ENCODE data around the gene SV2C.

DNA sequence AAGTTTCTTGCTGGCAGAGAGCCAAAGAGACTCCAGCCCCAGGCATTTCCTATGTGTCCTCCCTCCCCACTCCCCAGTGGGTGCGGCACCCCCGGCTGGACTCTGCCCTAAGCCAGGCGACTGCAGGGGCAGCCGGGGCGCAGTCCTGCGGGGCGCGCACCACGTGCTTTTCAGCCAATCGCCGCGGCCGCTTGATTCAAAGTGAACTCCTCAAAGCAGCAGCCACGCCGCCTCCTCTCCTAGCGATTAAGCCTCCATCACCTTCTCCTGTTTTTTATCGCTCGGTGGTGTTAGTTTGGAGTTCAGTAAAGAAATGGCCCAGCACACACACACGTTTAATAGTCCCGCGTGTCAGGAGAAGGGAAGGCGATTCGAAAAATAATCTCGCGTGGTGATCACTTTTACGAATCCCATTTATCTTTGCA lies 805 bp upstream of the ENC1 start:
- RRBS: 3% methylated on average over 3 of the region's 26 CpGs

GRCh38 chr5:74641750-74642858 lies 1.6 kb upstream of the ENC1 start:
- RRBS: no CpG with 5 or more reads among the region's 33 CpGs

- RRBS: 2% methylated on average over 4 of the region's 10 CpGs
Measured at GRCh38 chr5:74766282-74766773, 589 bp downstream of the GFM2 start.

- RRBS: no CpG with 5 or more reads among the region's 7 CpGs
Measured at GRCh38 chr5:74781424-74781949, 14.4 kb downstream of the NSA2 start.

DNA sequence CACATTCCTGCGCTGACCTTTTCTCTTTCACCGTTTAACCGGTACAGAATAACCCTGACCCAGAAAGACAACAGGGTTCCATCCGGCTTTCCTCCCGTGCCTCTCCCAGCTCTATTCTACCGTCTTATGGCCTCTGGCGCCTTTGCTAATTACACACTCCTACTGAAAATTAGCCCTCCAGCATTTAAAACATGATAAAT lies 729 bp upstream of the FAM169A start:
- RRBS: 22% methylated on average over 3 of the region's 7 CpGs

DNA sequence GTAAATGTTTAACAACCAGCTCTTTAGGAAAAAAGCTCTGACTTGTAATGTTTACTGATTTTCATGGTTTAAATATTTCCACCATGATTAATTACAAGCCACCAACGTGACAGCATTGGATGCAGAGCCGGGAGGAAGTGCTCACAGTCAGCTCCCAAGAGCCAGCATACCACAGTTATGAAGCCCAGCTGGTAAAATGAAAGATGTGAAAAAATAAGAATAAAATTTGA lies 83.0 kb upstream of the FAM169A start:
- RRBS: no CpG with 5 or more reads among the region's 2 CpGs

DNA sequence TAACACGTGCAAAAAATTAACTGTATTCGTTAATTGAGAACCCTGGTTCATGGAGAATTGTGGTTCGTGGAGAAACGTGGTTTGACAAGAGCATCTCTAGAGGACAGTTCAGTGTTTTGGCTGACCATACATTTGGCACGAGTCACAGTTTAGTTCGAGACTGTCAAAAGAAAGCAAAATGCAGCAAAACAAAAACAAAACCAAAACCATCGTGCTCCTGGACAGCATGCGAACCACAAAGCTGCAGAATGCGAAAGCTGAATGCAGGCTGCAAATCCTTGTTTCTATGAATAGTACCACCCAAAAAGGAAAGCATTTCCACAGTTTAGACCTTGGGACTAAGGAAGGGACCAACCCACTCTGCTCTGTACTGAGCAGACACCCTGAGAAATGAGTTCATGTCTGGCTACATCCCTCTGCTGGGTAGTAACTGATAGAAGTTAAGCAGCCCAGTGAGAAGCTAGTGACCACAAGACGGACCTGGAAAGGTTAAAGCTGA lies 3.9 kb downstream of the GCNT4 start:
- RRBS: no CpG with 5 or more reads among the region's 10 CpGs

GRCh38 chr5:75480780-75481607 lies 30.4 kb downstream of the CERT1 start:
- RRBS: no CpG with 5 or more reads among the region's 7 CpGs

DNA sequence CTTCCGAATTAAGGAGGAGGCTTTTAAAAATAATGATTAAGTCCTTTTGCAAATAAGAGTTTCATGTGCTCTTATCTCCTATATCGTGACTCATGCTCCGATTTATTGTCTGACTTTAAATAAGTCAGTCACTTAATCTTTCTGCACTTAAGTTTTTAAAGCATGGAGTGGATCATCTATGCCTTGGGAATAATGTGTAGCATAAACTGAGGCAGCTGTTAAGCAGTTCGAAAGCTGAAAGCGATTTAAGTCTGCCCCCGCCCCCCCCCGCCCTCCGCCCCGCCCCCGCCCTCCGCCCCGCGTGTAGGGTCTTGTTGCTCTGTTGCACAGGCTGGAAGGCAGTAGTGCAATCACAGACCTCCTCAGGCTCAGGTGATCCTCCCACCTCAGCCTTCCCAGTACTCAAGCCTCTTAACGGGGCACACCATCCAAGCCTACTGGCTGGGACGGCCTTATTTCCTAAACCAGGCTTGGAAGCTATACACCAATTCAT lies 852 bp downstream of the ANKDD1B start:
- RRBS: no CpG with 5 or more reads among the region's 15 CpGs

GRCh38 chr5:75622383-75622982 lies 11.2 kb downstream of the ANKDD1B start:
- RRBS: no CpG with 5 or more reads among the region's 7 CpGs

GRCh38 chr5:75656347-75657132 lies 45.3 kb downstream of the ANKDD1B start:
- RRBS: no CpG with 5 or more reads among the region's 9 CpGs

GRCh38 chr5:75668576-75669790 lies 48.3 kb downstream of the POC5 start:
- RRBS: no CpG with 5 or more reads among the region's 13 CpGs

- RRBS: no CpG with 5 or more reads among the region's 13 CpGs
Measured at GRCh38 chr5:75695967-75696270, 21.3 kb downstream of the POC5 start.

DNA sequence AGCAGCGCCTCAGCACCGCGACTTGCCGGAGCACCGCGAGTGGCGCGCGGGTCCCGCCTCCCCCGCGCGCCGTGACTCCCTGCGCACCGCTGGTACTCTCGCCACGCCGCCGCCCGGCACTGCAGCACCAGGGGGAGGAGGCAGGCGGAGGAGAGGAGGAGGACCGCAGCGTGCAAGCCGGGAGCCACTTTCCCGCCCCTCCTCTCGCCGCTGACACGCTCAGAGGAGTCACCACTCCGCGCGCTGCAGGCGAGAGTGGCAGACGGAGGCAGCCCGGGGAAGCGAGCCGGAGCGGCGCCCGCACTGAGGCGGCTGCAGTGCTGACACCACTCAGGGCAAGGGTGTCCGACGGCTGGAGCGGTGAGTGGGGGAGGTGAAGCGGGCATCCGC lies at the start of gene SV2C:
Gene SV2C, plus strand, starts transcription at position 231 of the 390 bp plus-strand sequence.
- RRBS: 90% methylated on average over 25 of the region's 46 CpGs

GRCh38 chr5:76204676-76205050 lies 121.5 kb downstream of the SV2C start:
- RRBS: no CpG with 5 or more reads among the region's 3 CpGs

GRCh38 chr5:76406106-76406359 lies 2.9 kb downstream of the IQGAP2 start:
- RRBS: no CpG with 5 or more reads among the region's 1 CpG

GRCh38 chr5:76465875-76466494 lies 62.9 kb downstream of the IQGAP2 start:
- RRBS: no CpG with 5 or more reads among the region's 5 CpGs

DNA sequence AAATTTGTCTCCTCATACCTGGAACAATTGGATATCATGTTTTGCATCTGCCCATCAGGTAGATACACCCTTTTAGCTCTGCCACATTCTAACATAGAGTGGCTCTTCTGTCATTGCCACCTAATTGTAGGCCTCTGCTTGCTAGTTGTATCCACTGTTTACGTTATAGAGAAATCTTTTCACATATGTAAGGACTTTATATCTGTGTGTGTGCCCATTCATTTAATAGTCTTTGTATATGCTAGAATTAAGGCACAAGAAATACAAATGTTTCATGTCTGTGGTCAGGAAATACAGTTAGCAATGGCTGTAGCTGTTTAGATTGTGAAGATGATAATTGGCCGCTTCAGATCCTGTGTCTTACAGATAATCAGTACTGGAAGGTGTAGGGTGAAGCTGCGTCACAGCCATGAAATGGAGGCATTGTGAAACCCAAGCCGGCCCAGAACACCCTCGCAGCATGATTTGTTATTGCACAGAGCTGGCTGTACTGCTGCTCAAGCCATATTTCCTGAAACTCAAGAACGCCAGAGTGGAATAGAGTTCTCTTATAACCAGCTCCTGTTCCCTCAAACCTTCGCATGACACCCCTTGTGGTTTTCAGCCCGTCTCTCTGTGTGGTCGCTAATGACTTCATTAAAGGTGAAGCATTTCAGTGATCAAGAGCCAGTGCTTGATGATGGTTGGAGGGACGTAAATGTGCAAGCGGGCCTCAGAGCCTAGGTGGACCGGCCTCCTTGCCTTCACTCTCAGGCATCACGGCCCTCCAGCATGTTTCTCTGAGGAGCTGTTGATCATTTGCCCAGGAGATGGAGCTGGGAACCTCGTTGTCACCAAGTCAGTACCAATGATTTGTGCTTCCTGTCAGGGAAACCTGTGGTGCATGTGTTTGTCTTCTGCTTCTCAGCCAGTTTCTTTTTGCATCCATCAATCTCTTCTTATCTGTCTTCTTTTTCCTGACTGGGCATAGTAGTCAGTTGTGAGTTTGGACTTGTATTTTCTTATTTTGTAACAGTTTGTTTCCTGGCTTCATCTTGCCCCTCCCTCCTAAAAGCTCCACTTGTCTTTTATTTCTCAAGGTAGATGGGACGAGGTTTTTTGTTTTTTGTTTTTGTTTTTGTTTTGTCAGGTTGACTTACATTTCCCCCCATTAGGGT lies 80.1 kb downstream of the F2RL2 start:
- RRBS: no CpG with 5 or more reads among the region's 15 CpGs

DNA sequence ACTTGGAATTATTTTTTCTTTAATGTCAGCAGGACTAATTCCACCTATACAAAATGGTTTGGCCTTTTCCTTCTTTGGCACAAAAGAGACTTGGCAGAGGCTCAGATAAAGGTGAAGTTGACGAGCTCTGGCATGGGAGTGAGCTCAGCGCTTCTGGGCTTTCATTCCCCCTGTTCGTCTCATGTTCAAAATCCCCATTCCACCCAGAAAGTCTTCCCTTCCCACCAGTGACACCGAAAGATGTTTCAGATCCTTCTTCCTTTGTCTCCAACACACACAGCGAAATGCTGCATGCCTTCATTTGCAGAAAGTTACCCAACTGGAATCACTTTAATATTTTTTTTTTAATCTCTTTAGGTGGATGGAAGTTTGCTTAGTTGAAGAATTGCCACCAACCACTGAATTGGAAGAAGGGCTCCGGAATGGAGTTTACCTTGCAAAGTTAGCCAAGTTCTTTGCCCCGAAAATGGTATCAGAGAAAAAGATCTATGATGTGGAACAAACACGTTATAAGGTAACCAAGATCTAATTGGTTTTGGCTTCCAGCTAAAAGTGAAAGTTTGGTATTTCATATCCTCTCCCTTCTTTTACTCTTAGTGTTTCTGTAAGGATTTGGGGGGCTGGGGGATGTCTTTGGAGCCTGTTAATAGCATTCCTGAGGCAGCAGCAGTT lies 61.0 kb downstream of the F2RL2 start:
- RRBS: no CpG with 5 or more reads among the region's 8 CpGs